Skeletal muscle satellite cell (primary cell): Measurements from ENCODE around the gene SRP68.

- CAGE, long polyA plus RNA: no peak
These were observed 1.1 kb downstream of the CASKIN2 start for GRCh38 chr17:75514215-75514750.

DNA sequence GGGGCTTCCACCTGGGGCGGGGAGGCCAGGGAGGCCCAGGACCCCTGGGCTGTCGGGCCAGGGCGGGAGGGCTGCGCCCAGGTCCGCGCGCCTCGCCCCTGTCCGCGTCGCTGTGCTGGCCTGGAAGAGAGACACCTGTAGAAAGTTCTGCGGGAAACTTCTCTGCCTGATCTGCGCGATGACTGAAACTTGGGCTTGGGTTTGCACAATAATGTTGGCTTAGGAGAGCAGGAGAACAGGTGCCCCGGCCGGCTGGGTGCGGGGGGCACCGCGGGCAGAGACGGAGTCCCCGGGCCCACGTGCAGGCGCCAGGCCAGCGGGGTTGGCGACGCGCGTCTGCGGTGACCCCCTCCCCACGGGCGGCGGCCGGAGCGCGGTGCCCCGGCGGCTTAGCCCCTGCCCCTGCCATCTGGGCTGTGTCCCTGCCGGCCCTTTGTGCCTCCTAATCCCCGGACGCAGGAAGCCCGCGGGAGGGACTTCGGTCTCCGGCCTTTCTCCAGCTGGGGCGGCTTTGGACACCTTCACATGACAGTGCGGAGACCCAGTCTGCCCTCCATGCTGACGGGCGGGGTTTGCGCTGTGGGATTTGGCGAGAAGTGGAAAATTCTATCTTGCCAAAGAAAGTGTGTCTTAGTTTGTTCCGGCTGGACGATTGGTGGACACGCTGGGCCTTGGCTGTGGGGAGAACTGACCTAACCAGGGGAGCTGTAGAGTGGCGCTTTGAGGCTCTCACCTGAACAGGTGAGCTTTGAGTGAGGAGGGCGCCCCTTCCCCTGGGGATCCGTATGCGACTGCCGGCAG is 571 bp downstream of the LLGL2 start:
- CAGE, long polyA plus RNA: no peak

- CAGE, long polyA plus RNA: no peak
These were observed 30.2 kb downstream of the LLGL2 start for GRCh38 chr17:75555406-75556332.

GRCh38 chr17:75616213-75616922 is 16.9 kb upstream of the SMIM5 start:
- CAGE, long polyA plus RNA: no peak

DNA sequence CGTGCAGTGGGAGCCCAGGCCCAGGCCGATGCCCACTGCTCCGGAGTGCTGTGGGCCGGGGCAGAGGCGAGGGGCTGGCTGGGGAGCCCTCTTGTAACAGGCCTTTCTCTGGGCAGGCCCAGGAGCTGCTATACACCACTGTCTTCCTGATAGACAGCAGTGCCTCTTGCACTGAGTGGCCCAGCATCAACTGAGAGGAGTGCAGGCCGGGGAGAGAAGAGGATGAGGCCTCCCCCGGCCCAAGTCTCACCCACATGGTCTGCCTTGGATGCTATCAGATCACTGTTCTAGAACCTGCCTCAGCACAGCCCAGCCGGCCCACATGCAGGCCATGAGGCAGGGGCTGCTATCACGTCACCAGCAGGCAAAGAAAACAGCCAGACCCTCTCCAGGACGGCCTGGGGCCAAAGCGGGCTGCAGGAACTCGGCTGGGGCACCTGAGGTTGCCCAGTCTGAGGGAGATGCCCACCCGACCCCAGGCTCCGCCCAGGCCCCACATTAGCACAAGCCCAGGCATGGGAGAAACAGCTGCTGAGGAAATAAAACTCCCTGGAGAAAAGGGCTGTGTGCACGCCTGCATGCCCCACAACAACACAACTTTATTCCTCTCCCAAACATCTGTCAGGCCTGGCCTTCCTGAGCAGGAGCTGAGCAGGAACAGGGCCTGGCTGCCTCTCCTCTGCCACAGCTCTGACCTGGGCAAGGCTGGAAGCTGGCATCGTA is 6.8 kb upstream of the SMIM5 start:
- CAGE, long polyA plus RNA: no peak

DNA sequence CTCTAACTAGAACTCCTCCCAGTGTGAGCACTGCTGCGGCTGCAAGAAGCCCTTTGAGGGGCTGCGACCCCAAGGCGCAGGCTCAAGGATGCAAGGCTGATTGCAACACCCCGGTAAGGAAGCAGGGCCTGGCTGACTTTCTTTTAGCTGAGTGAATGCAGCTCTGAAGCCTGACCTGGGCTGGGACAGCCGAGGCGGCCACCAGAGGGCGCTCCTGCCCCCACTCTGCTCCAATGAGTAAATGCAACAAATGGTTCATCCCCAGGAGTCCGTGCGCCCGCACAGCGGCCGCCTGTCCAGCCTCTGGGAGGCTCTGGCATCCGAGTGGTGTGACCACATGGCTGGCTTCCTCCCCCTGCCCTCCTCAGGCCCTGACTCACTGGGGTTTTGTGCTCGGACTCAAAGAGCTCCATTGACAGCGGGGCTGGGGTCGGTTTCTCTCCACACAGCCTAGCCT is 315 bp upstream of the SMIM5 start:
- CAGE, long polyA plus RNA: no peak

- CAGE, long polyA plus RNA: no peak
These were observed 16.4 kb downstream of the SAP30BP start for GRCh38 chr17:75683367-75684177.

DNA sequence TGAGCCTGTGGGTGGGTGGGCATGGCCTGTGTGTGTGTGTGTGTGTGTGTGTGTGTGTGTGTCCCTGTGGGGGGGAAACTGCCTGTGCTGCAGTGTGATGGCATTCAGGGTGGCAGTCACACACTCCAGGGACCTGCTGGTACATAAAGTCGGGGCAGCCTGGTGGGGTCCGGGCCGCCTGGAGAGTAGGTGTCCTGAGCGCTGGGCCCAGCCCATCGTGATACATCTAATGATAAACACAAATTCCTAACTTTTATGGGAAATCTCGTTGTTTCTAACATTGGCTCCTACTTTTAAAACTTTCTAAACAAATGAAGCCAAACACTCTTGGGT is 1.4 kb downstream of the ITGB4 start:
- CAGE, long polyA plus RNA: no peak

DNA sequence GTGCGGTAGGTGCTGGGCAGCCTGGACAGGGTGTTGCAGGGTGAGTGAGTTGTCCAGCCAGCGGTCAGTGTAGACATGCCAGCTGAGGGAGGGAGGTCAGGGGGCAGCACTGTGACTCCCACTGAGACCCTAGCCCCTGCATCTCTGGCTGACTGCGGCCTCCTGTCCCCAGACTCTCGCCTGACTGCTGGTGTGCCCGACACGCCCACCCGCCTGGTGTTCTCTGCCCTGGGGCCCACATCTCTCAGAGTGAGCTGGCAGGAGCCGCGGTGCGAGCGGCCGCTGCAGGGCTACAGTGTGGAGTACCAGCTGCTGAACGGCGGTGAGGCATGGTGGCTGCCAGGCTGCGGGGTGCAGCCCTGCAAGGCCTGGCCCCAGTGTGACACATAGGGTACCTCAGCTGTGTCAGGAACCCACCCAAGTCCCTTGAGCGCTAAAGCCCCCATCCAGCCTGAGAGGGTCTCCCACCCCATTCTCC is 9.4 kb downstream of the GALK1 start:
- CAGE, long polyA plus RNA: no peak

DNA sequence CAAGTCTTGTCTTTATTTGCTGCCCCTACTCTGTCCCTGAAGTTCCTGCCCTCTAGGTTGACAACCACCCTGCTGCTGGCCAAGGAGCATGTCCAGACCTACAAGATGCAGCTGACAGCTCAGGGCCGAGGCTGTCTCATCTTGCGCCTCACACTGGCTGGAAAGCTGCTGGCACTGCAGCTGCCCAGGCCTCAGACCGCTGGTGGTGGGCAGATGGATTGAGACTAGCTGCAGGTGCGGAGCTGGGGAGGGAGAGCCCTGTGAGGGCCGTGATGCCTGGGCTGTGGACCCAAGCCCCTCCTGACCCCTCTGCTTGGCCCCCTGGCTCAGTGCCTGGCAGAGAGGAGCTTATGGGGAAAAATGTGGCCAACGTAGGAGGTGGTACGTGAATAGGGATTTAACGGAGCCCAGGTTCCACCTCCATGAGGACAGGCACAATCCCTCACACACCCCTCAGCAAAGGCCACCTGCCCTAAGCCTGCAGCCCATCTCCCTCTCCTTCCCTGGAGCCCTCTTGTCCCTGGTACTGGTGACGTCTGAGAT is 6.3 kb downstream of the H3-3B start:
- CAGE, long polyA plus RNA: no peak

DNA sequence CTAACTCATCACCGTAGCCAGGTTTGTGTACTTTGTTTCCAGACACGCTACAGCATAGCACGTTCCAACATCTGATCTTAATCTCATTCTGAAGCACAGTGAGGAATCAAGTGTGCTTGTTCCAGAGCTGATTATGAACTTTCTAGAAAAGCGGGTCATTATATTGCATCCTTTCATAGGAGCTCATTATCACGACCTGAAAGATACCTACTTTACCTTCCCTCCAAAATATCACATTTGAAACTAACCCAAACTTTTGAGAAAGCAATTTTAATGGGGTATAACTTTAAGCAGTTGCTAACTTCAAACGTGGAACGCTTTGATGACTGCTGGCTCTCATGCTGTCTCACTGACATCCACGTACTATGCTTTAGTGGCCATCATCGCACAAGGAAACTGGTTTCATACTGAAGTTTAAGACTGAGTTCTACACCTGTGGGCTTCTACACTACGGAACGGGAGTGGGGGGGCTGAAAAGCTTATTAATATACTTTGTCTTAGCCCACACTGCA is 2.8 kb downstream of the H3-3B start:
- CAGE, long polyA plus RNA: no peak

- CAGE, long polyA plus RNA: no peak
These were observed 1.9 kb downstream of the H3-3B start for GRCh38 chr17:75777611-75778074.

GRCh38 chr17:75785812-75786423 is 1.3 kb downstream of the UNK start:
- CAGE, long polyA plus RNA: no peak

- CAGE, long polyA plus RNA: no peak
These were observed 22.1 kb downstream of the UNC13D start for GRCh38 chr17:75821839-75822864.

DNA sequence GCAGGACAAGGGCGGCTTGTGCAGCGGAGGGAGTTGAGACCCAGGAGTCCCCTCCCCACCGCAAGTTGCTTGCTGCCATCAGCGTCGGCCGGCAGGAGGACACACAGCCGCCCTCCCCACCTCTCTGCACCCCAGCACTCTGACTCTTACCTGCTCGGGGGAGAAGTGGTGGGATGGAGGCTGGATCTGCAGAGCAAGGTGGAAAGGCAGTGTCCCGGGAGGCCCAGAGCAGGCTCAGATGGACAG is 947 bp downstream of the UNC13D start:
- CAGE, long polyA plus RNA: no peak

GRCh38 chr17:76039130-76039746 is 12.1 kb upstream of the EVPL start:
- CAGE, long polyA plus RNA: no peak

- CAGE, long polyA plus RNA: no peak
These were observed 21.6 kb upstream of the EVPL start for GRCh38 chr17:76048623-76049261.

DNA sequence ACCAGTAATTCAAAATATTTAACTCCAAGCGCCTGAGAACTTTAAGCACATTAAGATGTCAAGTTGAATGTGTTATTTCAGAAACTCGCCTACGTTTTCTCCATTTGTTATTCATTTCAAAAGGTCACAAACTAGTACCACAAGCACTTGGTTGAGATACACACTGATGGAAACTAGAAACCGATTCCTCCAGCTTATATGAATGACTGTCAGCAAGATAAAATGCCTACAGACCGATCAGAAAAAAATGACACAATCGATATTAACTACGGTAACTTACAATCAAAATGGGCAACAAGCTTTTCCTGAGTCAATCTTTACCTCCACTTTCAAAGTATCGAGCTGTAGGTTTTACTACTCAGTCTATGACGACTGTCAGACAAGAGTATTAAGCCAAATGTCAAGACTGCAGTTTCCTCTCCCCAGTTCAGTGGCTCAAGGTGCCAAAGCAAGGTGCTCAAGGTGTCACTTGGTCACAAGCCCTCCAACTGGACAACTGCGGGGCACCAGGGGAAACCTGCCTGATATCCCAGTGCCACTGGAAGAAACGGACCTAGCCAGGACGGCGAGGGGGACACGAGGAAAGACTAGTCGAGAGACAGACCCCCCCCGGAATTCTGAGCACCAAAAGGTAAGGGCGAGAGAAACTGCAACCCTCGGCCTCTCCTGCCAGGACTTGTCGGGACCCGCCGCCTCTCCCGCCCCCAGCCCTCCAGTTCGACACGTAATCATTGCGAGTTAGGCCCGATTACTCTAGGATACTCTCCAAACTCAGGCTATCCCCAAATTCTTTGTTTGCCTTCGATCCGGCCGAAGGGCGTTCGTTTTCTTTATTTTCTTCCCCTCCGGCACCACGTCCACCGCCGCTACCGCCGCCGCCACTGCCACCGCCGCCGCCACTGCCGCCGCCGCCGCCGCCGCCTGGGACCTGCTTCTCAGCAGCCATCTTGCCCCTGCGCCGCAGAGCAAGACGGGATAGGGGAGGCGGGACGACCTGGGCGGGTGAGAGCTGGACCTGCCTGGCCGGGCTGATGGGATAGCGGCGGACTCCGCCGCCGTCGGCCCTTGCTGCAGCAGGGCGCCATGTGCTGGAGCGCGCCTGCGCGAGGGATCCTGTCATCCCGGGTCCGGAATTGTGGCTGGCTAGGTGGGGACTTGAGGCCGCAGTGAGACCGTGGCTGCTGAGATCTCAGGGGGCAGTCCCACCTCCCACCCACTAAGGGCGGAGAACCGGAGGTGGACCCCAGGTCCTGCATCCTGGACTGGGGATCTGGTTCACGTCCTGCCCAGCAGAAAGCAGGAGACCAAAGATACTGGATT is at the start of gene SRP68:
Gene SRP68 (minus strand): TSS at position 972 of the 1,320 bp plus-strand sequence.
- CAGE, long polyA plus RNA: start-site peak on the minus strand centred at position 882 of the sequence, 171 bp wide, 22 and 41 reads in 2 replicates

DNA sequence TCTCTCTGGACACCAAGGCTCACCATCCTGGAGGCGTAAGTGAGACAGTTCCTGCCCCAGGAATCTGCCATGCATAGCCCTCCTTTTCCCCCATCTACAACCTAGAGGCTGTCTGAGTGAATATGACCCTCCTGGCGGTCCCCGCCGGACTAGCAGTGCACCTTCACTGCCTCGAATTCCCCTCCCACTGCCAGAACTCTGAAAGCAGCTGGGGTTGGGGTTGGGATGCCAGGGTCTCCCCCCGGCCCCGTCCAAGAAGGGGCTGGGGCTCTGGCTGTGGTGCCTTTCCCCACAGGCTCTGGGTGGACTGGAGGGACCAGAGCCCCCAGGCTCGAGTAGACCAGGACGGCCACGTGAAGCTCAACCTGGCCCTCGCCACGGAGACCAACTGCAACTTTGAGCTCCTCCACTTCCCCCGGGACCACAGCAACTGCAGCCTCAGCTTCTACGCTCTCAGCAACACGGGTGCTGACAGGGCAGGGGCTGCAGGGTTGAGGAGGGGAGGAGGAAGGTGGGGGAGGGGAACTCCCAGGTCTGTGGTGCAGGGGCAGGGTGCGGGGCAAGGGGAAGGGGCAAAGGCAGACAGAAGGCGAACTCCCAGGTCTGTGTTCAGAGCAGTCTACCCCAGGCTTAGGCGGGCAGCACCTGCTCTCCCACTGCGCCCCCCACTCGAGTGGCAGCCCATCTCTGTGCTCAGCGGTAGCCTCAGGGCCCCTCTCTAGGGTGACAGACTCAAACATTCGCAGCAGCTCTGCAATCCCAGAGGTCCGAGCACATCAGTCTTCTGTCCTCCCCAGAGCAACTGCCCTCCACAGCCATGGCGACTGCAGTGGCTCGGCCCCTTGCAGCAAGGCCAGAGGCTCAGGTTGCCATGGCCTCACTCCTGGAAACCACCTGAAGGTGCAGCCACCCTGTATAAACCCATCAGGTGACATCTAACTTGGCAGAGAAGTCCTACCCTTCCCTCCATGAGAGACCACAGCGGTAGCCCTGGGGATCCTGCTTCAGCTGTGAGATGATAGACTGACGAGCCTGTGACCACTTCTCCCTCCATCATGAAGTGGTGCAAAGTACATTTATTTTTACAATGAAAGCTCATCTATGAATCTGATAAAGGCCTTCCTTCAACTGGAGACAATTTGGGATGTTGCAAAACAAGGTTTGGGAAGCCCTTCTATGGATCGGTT is 1.4 kb downstream of the ZACN start:
- CAGE, long polyA plus RNA: no peak

DNA sequence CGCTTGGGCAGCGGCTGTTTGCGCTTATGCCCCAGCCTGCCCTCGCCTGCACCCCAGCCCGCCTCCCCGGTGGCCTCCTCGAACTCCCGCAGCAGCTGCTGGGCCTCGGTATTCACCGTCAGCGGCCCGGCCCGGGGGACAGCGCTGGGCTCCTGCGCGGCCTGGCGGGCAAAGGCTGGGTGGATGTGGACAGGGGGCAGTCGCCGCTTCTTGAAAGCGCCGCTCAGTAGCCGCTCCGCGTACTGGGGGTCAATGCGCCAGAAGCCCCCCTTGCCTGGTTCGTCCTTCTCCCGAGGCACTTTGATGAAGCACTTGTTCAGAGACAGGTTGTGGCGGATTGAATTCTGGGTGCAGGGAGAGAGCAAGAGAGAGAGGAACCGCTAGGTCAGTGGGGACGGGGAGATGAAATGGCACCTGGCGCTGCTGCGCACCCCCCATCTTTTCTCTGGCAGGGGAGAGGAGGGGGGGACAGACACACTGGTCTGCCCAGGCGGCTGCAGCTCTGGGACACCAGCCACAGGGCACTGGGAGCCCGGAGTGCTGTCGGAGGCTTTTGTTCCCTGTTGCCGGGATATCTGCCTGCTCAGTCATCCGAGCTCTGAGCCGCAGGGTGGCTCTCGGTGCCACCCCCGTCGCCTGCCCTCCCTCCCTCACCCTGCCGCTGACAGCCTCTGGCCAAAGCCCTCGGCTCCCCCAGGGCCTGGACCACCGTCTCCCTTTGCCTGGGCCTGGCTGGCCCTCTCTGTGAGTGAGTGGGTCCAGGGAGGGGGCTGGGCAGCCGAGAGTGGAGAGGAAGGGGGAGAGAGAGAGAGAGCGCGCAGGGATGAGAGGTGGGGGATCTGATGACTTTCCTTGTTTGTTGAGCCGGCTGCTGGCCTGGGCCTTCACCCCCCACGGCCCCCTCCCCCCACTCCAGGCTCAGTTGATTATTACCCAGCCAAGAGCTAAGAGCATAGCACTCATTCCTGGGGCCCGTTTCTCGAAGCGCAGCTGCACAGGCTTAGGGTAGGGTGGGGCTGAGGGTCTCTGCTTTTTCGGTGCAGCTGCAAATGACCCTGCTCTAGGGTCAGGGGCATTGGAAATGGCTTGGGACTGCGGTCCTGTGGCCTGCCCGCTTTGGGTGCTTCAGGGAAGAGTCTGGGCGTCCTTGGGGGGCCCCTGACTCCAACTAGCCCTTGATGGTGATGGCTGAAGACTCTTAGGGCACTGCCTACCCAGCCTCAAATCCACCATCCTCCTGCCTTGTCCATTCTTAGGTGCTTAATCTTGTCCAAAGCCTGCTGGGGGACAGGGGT is 2.8 kb downstream of the FOXJ1 start:
- CAGE, long polyA plus RNA: no peak